Hair follicle dermal papilla cell (primary cell): Measurements from ENCODE around the gene FAAP20.

DNA sequence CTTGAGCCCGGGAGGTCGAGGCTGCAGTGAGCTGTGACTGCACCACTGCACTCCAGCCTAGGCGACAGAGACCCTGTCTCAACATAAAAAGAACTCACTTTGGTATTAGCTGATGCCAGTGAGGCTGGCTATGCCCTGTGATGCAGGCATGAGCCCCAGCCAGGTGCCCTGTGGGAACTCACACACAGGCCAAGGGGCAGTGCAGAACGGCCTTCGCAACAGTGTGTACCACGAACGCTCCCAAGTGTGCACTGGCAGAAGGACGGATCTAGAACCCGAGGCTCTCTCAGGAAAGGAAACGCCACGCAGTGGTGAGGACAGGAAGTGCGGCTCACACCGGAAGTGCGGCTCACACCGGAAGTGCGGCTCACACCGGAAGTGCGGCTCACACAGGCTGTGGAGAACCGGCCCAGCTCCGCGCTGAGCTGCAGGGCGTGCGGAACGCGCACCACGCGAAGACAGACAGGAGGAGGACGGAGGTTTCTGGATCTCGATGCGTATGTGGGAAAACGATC is 35.7 kb upstream of the TMEM52 start:
- CAGE, long polyA plus RNA, result no peak

DNA sequence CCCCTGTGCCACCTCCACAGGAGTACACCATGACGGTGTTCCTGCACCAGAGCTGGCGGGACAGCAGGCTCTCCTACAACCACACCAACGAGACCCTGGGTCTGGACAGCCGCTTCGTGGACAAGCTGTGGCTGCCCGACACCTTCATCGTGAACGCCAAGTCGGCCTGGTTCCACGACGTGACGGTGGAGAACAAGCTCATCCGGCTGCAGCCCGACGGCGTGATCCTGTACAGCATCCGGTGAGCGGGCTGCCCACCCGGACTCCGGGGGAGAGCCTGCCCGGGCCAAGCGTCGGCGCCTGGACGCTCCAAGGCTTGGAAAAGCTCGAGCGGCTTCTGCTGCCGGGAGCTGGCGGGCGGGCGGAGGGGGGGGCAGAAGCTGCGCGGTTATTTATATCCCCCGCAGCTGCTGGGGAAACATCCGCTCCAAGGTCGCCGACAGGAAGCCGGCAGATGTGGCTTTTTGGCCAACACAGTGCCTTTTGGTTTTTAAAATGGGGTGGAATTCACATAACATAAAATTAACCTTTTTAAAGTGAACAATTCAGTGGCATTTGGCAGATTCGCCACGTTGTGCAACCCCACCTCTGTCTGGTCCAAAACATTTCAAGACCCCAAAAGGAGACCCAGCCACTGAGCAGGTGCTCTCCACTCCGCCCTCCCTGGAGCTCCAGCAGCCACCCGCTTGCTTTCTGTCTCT is 6.5 kb downstream of the GABRD start:
- CAGE, long polyA plus RNA, result no peak

DNA sequence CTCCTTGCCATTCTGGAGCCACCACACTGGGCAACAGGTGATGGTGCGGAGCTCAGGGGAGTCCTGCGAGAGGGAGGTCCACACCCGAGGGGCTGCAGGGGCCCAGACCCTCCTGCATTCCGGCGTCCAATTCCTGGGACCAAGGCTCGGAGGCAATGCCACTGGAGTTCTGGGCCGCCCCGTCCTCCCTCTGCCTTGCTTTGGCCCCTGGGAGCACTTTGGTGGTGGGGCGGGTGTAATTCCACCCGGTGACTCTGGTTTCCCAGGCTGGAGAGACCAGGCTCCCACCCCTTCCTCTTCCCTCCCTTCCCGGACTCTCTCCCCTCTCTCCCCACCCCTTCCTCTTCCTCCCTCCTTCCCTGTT is 1.9 kb downstream of the PRKCZ start:
- CAGE, long polyA plus RNA, result no peak

- CAGE, long polyA plus RNA, result no peak
Measured at GRCh38 chr1:2132805-2133842, 61.4 kb downstream of the FAAP20 start.

DNA sequence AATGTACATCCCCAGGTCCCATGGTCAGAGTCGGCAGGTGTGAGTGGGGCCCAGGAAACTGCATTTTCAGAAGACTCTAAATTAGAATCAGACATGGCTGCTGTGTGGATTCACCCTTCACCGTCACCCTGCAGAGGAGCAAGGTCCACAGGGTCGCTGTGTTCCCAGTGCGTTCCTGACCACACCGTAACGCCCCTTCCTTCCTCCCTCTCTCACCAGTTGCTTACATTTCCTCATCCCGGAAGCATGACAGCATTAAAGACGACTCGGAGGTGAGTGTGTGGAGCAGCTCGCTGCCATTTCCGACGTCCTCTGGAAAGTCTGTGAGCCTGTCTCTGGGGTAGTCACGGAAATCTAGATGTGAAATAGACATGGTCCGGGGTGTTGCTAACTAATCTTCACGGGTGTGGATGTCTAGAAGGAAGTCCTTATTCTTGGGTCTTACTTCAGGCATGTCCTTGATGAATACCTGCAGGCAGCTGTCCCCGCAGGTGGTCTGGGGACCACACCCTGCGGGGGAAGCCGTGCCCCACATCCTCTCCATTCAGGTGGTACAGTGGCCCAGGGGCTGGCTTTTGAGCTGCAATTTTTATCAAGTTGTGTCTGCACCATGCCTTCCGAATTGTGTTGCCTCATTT is 45.8 kb downstream of the FAAP20 start:
- CAGE, long polyA plus RNA, result no peak

GRCh38 chr1:2150663-2151899 is 43.5 kb downstream of the FAAP20 start:
- CAGE, long polyA plus RNA, result no peak

- CAGE, long polyA plus RNA, result no peak
Measured at GRCh38 chr1:2194574-2195573, at the start of gene FAAP20. Gene FAAP20 (minus strand): TSS chr1:2194772.

- CAGE, long polyA plus RNA, result no peak
Measured at GRCh38 chr1:2212504-2213546, 15.3 kb upstream of the SKI start.

GRCh38 chr1:2231559-2232411 is 3.7 kb downstream of the SKI start:
- CAGE, long polyA plus RNA, result no peak

DNA sequence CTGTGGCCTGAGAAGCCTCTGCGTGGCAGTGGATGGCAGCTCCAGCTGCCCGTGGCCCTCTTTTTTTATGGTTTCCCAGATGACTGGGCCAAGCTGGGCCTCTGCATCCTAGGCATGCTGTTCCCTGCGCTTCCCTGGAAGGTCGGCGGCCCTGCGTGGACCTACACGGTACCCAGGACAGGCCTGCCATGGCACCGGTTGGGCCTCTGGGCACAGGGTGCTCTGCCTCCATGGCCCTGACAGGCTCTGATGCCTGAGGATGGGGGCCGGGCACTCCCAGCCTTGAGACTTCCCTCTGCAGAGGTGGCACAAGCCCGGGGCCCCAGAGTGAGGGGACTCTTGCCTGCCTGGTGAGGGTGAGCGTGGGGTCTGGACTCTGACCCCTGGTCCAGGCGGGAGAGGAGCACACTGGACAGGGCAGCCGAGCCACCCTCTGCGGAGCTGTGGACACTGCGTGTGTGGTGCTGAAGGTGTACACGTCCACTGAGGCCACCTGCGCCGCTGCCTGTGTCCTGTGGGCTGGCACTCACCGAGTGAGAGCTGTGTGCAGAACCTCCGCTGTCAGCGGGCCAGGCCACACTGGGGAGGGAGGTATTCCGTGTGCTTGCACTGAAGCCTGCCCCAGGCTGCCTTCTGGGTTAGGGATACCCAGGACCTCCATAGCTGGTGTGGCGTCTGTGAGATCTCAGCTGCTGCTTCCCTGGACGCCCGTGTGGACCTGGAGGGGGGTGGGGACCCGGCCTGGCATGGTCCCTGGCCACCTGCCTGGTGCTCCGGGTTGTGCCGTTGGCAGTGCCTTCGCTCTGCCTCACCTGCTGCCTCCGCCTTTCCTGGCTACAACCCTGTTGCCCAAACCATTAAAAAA is 10.3 kb downstream of the SKI start:
- CAGE, long polyA plus RNA, result no peak

GRCh38 chr1:2248942-2249660 is 21.0 kb downstream of the SKI start:
- CAGE, long polyA plus RNA, result no peak

DNA sequence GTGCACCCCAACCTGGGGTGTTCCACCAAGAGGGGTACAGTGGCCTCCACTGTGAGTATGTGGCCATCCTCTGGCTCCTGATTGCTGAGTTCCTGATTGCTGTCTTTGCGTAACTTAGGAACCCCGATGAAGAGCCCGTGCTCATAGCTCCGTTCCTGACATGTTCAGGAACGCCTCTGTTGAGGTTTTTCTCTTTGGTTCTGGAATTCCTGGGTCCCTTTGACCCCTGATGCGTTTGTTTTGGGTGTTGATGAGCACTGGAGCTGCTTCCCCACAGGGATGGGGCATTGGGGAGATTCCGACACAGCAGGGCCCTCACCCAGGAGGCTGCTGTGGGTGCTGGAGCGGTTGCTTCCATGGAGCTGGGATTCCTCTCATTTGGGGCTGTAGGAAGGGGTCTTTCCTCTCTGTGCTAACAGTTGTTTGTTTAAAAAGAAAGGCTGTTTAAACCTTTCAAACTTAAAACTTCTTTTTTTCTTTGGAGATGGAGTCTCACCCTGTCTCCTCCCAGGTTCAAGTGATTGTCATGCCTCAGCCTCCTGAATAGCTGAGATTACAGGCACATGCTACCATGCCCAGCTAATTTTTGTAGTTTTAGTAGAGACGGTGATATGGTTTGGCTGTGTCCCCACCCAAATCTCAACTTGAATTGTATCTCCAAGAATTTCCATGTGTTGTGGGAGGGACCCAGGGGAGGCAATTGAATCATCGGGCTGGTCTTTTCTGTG is 48.7 kb downstream of the SKI start:
- CAGE, long polyA plus RNA, result no peak

DNA sequence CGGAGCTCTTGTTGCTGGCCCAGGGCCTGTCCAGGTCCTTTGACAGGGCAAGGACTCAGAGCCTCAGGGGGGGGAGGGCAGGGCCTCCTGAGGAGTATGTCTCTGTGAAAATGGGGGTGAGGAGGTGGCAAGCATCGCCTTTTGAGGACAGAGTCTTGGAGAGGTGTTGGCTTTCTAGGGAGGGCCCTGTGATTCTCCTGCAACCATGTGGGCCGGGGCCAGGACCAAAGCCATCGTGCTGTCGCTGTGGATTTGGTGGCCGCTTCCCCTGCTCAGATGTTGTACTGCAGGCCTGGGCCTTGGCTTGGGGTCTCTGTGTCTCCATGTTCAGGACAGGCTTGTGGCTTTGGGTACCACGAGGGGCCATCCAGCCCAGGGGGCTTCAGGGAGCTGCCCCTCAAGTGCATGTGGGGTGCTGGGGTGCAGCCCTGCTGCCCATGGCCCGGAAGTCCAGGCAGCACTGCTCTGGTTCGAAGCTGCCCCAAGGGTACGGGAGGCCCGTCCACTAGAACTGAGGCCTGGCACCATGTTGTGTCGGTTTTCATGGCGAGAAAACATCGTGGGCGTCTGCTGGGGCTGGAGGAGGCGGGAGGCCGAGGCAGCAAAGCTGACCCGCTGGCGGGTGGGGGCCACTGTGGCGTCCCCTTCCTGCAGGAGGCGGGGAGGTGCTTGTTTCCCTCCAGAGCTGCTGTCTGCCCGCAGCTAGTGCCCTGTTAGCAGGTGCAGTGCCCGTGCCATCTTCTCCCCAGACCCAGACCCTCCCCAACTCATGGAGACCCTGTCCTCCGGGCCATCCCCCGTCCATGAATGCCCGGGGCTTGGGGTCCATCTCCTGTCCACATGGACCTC is 55.4 kb downstream of the SKI start:
- CAGE, long polyA plus RNA, result no peak

- CAGE, long polyA plus RNA, result no peak
Measured at GRCh38 chr1:2286372-2286756, 58.2 kb downstream of the SKI start.

- CAGE, long polyA plus RNA, result no peak
Measured at GRCh38 chr1:2296468-2296999, 68.4 kb downstream of the SKI start.

DNA sequence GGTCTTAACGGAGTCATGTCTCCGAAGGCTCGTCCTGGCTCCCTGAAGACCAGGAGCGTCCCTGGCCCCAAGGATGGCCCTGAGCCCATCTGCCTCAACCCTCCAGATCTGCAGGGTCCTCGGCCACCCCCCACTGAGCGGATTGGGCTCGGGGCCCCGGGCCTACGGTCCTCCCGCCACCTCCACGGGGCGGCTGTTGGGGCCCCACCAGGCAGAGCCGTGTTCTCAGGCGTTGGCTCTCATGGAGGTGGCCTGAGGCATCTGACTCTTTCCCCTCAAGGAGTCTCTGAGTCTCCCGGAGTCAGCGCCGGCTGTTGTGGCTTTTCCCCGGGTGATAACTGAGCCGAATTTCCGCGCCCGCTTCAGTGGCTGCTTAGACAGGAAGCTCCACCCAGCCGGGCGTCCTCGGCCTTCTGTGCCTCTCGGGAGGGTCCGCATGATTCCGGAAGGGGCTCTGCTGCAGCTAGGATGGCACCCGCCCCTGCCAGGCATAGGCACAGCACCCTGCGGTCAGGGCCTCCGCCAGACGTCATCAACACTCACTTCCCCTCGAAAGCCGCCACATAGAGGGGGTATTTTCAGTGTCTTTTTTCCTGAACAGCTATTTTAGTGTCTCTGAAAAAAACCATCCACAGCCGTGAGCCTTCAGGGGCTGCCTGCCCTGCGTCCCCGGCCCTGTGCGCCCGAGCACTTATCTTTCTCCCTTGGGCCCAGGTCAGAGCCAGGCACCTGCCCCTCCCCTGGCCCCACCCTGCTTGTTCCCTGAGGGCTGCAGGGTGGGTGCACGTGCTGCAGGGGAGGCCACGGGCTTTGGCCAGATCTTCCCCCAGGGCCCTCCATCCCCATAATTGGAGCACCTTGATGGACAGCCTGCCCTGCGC is 72.9 kb downstream of the SKI start:
- CAGE, long polyA plus RNA, result no peak

DNA sequence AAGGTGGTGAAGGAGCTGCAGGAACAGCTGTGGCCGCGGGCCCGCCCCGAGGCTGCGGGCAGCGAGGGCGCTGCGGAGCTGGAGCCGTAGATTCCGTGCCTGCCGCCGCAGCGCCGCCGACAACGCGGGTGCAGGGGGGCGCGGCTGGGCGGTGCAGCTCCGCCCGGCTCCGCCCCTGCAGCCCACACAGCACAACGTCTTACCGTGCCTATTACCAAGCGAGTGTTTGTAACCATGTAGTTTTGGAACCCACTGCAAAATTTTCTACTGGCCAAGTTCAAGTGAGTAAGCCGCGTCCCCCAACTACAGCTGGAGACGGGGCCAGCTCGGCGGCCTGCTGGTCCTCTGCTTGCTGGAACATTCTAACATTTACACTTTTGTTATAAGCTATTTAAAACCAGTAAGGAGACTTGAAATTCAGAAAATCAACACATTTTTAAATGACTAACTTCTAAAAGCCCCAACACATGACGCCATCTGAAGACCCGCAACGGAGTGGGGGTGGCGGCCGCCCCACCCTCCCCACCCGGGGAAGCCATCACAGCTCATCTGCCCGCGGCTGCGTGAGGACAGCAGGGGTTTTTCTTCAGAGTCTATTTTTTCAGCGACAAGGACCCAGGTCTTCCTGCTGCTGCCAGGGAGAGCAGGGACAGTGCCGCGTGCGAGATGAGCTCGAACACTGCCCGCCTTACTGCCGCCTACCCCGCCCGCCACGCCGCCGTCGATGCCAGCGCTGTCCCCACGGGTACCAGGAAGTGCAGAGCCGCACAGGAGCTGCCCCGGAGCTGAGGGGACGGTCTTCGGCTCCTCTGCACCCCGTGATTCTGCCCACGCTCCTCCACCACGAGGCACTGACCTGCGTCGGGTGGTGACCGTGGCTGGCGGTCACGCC is 78.8 kb downstream of the SKI start:
- CAGE, long polyA plus RNA, result no peak

- CAGE, long polyA plus RNA, result no peak
Measured at GRCh38 chr1:2320673-2321291, 70.6 kb downstream of the MORN1 start.

DNA sequence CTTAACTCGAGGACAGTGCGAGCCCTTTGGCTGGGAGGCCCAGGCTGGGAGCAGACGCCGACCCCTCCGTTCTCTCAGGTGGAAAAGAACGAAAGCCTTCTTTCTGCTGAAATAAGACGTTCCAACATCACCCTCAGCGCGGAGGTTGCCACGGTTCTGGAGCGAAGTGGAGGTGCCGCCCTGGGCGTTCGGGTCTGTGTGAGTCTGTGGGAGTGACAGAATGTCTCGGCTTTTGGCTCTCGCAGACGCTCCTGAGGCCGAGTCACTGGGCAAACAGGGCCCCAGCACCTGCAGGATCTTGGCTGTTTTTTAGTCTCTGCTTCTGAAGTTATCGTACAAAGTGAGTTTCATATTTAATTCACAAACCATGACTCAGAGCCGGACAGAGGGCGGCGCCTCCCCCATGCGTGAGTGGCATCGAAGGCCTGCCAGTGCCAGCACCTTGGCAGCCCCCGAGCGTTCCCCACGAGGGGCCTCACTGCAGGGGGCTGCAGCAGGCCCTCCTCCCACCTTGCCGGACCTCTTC is 56.6 kb downstream of the MORN1 start:
- CAGE, long polyA plus RNA, result no peak

DNA sequence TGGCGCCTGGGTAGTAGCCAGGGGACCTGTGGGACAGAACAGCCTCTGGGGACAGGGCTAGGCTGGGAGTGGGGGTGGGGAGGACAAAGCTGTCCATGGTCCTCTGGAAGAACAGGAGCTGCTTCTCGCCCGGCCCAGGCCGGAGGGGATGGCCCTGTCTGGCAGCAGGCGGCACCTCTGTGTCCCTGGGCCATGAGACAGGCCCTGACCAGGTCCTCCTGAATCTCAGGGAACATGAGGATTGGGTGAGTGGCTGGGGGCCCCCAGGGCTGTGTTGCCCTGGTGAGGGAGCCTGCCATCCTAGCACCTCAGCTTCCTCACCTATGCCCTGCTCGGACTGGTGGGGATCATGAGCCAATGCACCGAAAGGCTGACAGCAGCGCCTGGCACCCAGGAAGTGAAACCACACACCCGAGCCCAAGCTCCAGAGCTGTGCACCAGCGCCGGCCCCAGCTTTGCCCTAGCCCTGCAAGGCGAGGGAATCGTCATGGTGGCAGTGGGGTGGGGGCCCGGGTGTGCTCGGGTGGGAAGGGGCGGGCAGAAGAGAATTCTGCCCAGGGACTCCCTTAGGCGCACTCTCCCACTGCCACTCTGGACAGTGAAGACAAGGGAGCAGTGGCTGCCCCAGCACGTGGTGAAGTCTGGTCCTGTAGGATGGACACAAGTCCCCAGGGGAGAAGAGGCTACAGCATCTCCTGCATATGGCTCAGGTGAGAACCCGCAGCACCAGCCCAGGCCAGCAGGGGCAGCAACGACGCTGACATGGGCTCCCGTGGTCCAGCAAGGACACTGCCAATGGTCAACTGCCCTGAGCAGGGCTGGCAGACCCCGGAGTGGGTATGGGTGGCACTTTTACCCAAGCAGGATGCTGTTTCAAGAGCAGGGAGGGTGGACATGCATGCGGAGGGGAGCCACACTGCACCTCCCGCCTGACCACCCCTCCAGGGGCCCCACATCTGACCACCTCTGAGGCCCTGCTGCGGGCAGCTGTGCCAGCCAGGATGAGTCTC is 9.0 kb downstream of the MORN1 start:
- CAGE, long polyA plus RNA, result no peak